ENCODE measurements around a stretch of chr4.

DNA sequence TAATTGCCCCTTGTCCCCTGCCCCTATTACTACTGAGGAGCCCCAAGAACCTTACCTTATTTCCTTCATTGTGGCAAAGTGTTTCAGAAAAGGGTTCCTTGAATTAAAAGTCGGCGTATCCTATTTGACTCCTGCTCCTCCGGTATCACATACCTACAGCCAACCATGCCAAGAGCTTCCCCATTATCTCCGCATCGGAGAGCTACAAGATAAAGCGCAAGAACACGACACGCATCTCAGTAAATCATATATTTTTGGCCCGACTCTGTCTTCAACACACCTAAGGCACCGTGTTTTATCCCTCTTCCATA, 558 bp upstream of the THAP9 start:
- PRO-cap: no peak

GRCh38 chr4:83113518-83113882, 1.0 kb downstream of the PLAC8 start:
- PRO-cap: no peak

DNA sequence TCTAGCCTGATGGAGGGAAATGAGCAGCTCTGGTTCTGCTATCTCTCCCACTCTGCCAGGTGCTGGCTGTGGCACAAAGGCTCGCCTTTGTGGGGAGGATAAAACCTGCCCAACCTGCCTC, 36.3 kb downstream of the COQ2 start:
- PRO-cap: no peak

DNA sequence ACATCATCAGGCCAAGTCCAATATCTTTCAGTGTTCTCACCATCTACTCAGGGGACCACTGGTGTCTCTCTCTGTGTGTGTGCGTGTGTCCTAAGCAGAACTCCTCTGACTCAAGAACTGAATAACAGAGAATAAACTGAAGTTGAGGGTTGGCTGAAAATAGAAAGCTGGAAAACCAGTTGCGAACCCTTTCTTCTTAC, 38.2 kb downstream of the HELQ start:
- PRO-cap: no peak

DNA sequence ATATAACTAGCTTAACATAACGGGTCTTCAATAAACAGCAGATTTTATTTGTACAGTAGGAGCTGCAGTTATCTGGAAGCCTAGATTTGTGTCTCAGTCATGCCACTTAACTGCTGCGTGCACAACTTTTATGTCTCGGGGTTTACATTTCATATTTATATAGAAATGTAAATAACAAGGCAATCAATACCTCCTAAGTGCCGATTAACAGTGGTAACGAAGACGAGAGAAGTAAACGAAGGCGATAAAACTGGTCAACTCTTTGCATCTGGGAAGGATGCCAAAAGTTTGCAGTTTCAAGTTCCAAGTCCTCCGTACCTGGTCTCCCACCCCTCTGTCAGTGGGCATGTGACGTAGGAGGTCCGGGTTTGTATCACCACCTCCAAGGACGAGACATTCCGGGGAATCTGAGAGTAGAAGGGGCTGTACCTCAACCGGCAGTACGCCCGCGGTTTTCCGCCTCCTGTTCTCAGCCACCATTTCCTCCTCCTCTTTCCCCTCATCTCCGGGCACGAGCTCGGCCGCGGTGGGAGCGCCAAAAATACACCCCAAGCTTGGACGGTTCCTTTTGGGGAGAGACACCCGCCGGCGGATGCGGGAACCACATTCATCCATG, 436 bp downstream of the HELQ start:
- PRO-cap: unidirectional peak, plus-strand start at position 396 of the sequence; bidirectional peak, plus-strand start at position 513 of the sequence, minus-strand start at position 493 of the sequence

GRCh38 chr4:83548378-83548988, 12.6 kb downstream of the GPAT3 start:
- PRO-cap: no peak

DNA sequence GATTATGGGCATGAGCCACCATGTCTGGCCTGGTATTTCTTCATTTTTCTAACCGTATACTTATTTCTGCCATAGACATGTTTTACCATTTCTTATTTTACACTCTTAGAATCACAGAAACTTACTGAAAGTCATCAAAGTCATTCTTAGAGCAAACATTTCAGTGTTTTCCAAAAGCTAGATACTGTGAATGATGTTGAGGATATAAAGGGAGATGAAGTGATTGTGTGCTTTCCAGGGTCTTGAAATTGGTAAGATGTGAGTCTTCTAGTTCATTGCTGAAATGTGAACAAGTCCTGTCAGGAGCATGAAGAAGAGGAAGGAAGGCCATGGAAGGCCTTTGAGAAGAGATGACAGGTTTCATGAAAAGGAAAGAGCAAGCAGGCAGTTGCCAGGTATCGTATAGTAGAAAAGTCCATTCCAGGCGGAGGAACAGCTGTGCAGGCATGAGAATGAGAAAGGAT, 42.2 kb downstream of the CDS1 start:
- PRO-cap: no peak

DNA sequence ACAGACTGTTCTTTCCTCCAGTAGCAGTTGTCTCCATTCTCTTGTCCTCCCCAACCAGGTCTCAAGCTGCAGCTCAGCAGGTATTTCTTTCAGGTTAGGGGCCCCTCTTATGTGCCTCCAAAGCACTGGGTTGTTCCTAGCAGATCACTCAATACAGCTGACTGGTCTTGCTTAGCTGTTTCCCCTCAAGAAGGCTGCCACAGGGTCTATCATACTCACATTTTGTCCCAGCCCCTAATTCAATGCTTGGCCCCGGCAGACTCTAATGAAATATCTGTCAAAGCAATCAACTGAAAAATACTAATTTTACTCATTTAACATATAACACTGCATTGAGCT, 156.6 kb downstream of the CDS1 start:
- PRO-cap: no peak

DNA sequence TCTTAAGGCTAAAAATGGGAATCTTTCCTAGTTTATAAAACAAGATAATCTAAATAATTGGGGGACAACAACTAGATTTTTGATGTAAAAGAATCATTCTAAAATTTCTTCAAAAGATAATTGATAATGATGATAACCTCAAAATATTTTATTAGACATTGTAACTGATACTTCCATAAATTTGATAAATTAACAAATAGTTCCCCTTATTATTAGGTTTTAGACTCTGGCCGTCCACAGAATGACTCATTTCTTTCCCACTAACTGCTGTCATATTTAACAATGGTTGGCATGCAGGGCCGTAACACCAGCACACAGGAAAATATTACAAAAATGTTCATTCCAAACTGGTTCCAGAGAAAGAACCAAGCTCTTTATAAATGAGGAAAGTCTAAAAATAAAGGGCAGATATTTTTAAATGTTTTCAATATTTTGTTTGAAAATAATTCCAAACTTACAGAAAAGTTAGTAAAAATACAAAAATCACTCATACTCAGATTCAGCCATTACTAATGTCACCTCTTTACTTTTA, 28.2 kb downstream of the WDFY3 start:
- PRO-cap: no peak

DNA sequence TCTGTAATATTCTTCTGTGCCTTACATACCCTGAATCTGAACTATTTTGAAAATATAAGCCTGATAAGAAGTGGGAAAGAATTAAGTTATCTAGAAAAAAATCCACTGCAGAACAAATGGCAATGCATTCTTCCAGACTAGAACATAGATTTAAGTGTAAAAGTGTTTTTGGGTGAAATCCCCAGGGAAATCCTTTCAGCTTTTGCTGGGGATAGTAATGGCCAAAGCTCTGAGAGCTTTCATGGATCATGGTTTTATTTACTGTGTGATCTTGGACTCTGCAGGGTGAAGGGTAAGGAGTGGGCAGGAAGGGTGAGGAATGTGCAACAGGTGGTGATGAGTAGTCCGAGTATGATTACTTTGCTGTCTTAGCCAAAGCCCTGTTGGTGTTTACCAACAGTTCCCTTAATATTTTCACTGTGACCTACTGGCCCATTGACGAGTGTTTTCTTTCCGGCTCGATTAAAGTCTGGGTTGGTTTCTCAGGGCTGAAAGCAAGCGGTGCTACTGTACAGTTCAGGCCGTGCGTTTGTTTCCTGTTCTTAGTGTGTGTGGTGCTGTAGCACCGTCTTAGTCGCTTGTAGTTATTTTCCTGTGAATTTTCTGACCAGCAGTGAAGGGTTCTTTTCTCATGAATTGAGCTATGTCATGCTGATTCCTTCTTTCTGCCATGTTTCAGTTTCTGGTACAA, 2.5 kb downstream of the ARHGAP24 start:
- PRO-cap: no peak

GRCh38 chr4:85702023-85702483, 227.1 kb downstream of the ARHGAP24 start:
- PRO-cap: no peak

GRCh38 chr4:85864450-85864671, 389.4 kb downstream of the ARHGAP24 start:
- PRO-cap: no peak

GRCh38 chr4:86075694-86076380, 284.0 kb downstream of the MAPK10 start:
- PRO-cap: no peak

DNA sequence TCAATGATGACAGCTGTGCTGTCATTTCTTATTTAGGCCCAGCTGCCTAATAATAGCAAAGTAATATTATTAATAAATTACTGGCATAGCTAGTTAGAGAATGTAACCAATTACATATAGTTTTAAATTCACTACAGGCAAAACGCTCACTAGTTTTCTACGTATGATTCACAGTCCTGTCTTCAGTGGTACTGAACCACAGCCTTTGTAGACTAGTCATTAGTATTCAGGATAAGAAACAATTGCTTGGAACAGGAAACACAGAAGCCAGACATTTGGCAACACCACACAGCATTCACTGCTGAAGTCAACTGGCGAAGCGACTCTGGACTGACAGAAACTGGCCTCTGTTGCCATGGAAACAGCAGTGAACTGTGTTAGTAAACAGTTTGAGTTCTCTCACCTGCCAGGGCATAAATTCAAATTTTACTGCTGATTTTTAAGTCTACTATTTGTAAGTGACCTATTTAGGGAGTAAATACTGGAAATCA, 57.7 kb downstream of the MAPK10 start:
- PRO-cap: no peak

DNA sequence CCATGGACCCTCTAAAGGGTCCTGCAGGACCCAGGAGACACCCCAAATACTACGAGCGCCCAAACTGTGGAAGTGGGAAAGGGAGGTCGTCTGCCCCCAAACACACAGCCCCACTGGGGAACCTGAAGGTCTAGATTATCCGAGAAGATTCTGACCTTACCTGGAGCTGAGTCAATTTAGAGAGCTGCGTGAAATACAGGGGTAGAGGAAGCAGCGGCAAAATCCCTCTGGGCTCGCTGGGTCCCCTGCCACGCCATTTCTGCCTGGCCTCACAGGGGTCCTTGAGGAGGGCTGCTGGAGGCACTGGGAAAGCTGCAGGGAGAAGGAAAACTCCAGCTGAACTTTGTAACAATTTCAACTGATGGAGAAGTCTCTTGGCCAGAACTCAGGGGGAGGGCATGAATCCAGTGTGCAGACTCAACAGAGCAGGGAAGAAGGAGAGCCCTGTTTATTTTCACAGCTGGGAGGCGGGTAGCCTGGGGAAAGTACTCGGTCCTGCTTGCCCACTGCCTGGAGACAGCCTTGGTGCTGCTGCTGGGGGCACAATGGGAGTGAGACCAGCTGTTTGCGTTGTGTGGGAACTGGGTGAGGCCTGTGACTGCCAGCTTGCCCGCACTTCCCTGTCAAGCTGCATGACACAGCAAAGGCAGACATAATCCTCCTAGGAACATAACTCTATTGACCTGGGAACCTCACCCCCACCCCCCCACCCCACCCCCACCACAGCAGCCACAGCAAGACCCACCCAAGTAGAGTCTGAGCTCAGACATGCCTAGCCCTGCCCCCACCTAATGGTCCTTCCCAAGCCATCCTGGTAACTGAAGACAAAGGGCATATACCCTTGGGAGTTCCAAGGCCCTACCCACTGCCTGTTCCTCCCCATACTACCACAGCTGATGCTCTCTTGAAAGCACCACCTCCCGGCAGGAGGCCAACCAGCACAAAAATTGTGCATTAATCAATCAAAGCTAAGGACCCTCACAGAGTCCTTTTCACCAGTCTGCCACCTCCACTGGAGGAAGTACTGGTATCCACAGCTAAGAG, 93.3 kb upstream of the MAPK10 start:
- PRO-cap: bidirectional peak, plus-strand start at position 414 of the sequence, minus-strand start at position 115 of the sequence; unidirectional peak, minus-strand start at position 820 of the sequence

GRCh38 chr4:86762557-86763113, 86.5 kb downstream of the SLC10A6 start:
- PRO-cap: no peak

DNA sequence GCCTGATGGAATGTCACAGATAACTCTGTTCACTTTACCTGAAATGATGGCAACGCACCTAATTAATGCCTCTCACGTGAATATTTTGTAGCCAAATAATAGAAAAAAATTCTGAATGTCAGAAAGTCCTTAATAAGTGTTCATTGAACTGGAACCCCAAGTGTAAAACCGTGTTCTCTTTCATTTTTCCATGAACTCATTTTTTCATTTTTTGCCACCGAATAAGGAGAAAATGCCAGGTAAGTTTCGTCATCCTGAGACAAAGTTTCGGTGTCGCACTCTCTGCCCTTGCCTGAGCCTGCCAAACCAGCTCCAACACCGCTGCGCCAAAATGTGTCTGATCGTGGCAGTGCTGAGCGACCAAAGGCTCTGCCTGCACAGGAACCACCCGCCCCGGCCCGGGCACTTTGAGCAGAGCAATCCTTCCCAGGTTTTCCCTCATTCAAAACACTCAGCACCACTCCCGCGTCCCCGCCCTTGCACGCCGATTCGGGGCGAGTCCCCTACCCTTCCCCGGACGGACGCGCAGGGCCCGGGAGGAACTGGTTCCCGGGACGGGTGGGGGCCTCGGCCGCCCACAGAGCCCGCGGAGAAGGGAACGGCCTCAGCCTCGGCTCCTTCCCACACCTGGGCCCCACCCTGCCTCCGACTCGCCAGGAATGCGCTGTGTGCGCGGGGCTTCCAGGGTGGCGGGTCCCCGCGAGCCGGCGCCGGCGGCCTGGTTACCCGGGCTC, 499 bp downstream of the C4orf36 start:
- PRO-cap: bidirectional peak, plus-strand start at position 580 of the sequence, minus-strand start at position 409 of the sequence

GRCh38 chr4:86911126-86911398, 18.8 kb upstream of the C4orf36 start:
- PRO-cap: no peak

DNA sequence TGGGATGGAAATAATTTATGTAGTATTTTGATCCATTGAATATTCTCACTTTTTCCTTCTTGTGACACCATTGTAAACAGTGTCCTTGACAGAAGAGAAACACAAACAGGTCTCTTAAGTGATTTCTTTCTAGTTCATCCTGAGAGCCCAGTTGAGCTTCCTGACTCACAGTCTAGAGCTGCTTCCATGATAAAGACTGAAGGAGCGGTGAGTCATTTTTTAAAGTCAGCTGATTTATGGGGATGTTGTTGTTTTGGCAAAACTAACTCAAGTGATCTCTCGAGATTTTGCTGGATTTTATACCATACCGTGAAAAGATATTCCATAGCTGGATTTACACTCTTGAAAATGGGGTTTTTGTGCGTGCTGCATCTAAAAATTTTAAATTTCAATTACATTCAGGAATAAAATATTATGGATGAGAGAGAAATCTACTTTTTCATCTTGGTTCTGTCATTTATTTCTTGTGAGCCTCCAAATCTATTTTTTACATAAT, 76.9 kb downstream of the AFF1 start:
- PRO-cap: no peak

DNA sequence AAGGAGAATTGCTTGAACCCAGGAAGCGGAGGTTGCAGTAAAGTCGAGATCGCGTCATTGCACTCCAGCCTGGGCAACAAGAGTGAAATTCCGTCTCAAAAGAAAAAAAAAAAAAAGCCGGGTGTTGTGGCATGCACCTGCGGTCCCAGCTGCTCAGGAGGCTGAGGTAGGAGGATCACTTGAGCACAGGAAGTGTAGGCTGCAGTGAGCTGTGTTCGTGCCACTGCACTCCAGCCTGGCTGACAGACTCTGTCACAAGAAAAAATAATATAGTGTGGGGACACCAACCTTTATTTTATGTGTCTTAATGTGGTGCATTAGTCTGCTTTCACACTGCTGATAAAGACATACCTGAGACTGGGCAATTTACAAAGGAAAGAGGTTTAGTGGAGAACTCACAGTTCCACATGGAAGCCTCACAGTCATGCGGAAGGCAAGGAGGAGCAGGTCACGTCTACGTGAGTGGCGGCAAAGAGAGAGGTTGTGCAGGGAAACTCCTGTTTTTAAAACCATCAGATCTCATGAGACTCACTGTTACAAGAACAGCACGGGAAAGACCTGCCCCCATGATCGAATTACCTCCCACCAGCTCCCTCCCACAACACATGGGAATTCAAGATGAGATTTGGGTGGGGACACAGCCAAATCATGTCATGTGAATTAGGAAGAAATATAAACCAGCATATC, 130.1 kb downstream of the AFF1 start:
- PRO-cap: no peak

Data from ureter (tissue), 1 donor.